HTERT-HM (cell line): ENCODE measurements around a stretch of chr9.

DNA sequence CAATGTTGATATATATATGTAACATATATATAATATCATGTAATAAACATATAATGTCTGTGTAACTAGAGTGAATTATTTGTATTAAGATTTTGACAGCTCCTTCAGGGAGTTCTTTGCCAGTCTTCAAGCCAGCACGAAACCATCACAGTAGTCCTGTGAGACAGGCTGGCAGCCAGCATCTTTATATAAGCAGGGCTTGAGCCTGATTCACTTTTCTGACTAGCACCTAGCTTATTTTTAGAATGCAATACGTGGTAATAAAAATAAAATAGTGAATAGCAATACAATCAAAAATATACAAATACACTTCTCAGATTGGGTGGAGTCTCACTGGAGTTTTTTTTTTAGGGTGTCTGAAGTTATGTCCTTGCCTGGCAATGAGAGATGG, 20.7 kb upstream of the GDA start:
- RRBS = no CpG with 5 or more reads among the region's 2 CpGs

- RRBS = no CpG with 5 or more reads among the region's 3 CpGs
These were observed 15.5 kb upstream of the GDA start for GRCh38 chr9:72133780-72134180.

DNA sequence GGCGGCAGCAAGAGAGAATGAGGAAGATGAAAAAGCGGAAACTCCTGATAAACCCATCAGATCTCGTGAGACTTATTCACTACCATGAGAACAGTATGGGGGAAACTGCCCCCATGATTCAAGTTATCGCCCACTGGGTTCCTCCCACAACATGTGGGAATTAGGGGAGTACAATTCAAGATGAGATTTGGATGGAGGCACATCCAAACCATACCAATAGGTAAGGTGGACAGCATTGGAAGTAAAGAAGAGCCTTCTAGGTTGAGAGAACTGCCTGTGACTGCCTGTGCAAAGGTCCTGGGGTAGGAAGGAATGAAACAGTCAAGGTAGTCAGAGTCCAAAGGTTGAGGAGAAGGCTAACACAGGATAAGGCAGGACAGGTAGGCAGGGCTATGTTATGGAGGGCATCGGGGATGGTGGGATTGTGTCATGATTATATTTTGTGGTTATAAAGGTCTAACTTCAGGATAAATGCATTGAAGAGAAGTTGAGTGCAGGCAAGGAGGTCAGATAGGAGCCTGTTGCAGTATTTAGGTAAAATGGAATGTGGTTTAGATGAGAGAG, 6.1 kb downstream of the GDA start:
- RRBS = no CpG with 5 or more reads among the region's 5 CpGs

DNA sequence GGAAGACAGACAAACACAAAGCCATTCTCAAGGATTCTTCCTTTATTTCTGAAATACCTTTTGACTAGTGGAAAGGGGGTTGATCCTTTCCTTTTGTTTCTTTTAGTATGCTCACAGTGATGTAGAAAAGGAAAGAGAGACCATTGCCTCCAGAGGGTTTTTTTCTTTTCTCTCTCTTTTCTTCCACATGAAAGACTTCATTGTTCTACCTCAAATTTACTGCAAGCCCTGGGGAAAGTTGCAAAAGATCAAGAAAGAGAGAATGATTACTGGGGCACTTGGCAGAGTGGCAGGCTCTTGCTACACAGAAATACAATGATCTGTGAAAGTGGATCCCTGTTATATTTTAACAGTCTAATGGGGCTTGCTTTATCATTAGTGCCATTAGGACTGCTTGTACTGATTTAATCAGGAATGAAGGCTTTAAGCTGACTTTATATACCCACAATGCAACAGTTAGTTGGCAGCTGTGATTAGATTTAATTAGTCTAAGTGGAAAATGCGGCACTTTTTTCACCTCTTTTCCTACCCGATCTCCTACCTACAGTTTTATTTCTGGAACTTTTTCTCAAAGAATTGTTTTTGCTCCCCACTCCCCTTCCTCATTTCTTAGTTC, 66.2 kb upstream of the TMC1 start:
- RRBS = no CpG with 5 or more reads among the region's 2 CpGs

DNA sequence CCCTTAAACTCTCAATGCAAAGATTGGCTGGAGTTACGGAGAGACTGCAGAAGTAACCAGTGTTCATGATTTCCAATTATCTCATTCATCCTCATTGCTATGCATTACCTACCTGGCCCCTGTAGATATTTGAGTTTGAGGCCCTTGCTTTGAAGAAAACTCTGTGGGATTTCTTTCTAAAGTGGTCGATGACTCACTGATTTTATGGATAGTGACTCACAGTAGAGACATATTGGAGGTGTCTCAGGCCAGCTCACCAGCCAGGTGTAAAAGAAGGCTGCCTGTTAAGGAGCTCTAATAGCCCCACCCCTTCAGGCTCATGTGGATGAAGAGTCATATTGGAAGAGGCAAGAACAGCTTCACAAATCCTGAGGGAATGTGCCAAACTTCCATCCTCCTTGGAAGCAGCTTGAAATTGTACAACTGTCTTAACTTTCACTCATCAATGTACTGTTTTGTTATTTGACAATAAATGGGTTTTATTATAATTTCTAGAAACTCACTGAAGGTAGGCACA, 44.4 kb upstream of the TMC1 start:
- RRBS = no CpG with 5 or more reads among the region's 2 CpGs

- RRBS = no CpG with 5 or more reads among the region's 24 CpGs
These were observed 6.0 kb downstream of the TMC1 start for GRCh38 chr9:72526939-72528267.

DNA sequence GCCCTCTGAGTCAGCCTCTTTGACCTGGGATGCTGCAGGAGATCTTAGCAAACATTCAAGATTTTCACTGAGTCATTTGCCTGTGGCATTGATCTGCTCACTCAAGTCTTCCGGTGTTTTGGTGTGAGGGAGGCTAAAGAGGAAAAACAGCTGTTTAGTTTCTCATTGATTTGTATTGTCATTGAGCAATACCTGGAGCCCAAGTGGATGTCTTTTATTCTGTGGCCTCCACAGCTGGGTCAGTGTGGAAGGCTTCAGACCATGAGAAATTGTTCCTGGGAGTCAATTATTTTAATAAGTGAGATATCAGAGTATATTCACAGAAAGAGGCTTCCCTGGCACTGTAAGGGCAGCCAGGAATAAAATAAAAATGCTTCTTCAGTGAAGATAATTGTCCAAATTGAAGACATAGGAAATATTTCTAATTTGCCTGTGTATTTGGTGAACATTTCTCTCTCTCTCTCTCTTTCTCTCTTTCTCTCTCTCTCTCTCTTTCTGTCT, 36.3 kb downstream of the TMC1 start:
- RRBS = no CpG with 5 or more reads among the region's 1 CpG

DNA sequence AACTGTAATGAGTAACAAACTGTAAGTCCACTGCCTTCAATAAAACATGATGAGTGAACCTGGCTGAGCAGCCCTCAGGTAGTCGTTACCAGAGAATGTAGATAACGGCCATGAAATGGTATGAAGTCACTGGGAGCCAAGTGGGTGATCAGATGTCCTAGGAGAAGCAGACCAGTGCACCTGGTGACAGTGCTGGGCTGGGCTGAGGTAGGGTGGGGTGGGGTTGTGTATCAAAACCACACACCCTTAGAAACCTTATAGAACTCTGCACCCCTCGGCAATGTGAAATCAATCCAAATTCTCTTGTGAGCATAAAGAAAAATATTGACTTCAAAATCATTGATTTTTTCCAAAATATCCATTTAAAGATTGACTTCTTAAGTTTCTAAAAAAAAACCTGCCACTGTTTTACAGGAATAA, 203.5 kb downstream of the ALDH1A1 start:
- RRBS = no CpG with 5 or more reads among the region's 3 CpGs

DNA sequence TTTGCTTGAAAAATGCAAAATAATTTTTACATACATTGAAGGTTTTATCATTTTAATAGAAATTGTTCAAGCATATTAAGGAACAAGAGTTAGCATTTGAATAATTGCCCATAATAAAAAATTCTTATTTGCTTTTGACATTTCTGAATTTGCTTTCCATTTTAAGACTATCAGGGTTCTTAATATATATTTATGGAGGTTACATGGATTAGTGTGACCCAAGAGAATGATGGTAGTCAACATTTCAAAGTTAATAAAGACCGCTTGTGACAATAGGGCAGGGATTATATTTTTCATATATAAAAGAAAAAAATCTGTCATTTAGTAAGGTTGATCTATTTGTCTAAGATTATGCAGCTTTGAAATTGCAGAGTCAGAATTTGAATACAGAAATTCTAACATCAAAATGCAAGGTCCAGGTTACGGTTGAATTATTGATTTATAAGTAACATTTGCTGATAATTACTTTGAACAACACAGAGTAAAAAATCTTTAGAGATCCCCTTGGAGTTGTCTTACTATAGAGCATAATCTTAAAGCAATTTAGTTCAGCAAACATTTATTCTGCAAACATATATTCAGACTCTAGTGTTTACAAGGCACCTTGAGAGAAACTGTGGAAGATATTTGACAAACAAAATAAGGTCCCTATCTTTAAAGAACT, 12.8 kb downstream of the ANXA1 start:
- RRBS = no CpG with 5 or more reads among the region's 2 CpGs

DNA sequence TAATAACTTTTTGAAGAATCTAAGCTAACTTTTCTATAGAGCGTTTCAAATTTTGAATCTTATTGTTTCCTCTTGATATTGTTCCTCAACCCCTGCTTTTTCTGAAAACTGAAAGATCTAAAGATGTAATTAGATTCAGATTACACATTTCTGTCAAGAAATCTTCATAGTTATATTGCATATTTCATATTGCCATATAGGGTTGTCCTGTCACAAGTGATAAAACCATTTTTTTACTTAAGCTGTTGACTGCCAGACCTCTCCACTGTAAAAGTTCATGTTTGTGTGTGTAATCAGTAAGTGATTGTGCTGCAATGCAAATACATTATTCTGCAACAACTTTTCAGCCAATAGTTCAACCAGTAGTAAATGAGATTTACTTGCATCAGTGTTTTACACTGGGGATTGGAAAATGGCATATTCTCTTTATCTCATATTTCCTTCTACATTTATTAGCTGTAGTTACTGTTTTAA, 604.0 kb upstream of the RORB start:
- RRBS = no CpG with 5 or more reads among the region's 1 CpG

DNA sequence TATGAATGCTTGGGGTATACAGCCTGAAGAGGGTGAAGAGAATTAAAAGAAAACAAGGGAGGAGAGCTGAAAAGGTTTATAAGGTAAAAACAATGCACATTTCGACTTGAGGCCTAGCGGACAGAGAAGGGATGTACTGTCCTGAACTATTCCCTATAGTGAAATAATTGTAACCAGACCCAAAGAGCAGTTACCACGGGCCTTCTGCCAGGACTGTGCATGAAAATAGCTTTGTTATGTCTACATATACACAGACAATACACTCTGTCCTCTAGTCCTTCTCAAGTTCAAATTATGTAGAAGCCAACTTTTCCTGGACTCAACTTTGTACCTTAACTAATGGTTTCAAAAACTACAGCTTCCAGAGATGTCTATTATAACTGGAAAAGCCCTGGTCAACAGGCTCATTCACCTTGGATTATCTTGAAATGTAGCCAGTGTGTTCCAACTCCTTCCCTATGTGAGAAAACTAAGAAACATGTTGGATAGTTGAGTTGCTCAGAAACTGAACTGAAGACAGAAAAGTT, 223.7 kb downstream of the PCSK5 start:
- RRBS = no CpG with 5 or more reads among the region's 3 CpGs

- RRBS = no CpG with 5 or more reads among the region's 3 CpGs
These were observed 21.1 kb downstream of the RFK start for GRCh38 chr9:76373021-76373538.

DNA sequence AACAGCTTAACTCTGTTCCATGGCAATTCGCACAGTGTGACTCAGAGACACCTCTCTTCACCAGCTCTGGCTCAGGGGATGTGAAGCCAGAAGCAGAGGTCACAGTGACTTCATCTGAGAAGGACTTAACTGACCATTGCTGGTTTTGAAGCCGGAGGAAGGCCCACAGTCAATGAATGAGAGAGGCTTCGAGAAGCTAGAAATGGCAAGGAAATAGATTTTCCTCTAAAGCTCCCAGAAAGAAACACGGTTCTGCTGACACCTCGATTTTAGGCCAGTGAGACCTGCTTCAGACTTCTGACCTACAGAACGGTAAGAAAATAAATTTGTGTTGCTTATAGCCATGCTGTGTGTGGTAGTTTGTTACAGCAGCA, 17.0 kb upstream of the GCNT1 start:
- RRBS = no CpG with 5 or more reads among the region's 6 CpGs

DNA sequence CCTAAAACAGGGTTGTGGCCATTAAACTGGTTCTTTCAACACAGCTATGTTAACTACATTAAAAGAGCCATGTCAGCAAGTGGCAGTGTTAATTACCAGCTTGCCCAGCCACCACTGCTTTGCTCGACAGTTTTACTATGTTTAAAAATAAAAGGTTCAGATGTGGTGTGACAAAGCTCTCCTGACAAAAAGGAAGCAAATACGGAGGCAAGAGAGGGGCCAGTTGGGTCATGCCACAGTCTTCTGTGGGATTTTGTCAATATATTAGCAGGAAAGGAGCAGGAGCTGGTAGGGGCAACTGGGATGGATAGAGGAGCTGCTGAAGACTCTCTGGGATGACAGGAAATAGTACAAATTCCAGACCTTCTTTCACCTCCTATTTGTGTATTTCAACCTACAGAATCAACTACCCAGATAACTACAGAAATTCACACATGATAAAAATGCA, 191.7 kb downstream of the GCNT1 start:
- RRBS = no CpG with 5 or more reads among the region's 2 CpGs

DNA sequence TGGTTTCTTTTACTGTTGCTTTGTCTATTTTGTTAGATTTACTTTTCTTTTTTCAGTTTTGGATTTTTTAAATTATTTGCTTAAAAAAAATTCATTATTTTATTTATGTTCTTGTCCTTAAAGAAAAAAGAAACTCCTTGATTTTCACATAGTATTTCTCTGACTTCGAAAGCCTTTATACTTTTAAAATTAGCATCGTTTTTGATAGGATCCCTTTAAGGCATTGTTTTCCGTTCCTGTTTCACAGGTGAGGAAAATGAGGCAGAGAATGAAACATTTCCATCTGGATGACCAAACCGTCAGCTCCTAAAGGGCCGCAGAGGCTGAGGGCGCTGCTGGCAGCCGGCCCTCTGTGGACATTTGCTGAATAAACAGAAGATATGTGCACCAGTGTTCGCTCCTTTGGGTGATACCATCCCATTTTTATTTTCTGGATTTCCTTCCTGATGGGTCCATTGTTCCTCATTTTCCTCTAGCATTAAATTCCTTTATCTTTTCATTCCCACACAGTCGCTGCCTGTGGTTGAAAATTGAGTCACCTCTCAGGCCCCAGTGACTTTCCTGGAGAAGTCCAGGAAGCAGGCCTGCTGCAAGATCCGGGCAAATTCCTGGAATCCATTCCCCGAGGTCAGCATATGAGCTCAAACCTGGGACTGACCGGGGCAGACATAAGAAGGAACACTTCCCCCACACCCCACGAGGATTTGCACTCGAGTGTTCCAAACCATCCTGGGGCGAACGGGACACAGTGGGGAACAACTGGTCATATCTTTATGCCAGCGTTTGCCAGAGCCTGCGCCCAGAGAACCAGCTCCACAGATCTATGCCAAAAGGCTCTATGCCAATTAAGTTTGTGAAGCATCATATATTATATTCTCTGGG, 218.5 kb downstream of the GCNT1 start:
- RRBS = 14% methylated on average over 3 of the region's 18 CpGs

DNA sequence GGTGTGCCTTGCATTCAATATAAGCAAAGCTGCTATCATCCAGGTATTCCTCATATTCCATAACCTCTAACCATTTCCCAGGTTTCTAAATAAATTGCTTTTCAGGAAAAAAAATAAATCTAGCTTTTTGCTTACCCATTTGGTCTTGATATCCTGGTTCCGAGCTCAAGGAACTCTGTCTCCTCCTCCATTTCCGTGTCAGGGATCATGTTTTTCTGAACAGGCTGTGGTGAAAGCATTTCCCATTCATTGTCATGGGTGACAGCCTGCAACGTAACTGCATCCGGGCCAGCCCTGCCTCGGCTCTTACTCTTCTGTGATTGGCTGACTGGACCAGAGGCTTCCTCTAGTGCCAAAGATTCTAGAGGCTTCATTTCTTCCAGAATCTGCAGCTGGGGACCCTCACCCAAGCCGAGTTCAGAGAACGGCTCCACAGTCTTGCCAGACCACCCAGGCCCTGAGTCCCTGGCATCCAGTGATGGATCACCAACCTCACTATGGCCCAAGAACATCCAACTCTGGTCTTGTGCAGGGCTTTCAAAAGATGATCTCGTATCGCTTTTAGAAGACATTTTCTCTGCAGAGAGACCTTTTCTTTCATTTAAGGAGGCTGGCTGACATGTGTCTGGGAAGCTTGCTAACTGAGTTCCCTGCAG, 202.6 kb downstream of the PRUNE2 start:
- RRBS = no CpG with 5 or more reads among the region's 9 CpGs

- RRBS = no CpG with 5 or more reads among the region's 5 CpGs
These were observed 771 bp downstream of the PRUNE2 start for GRCh38 chr9:76905078-76905608.

GRCh38 chr9:77011863-77012695, 7.4 kb upstream of the FOXB2 start:
- RRBS = 5% methylated on average over 6 of the region's 39 CpGs